Aorta (tissue), 1 donor: ENCODE measurements around a stretch of chr11.

- PRO-cap, result no peak
Measured at GRCh38 chr11:121575072-121575875, 123.2 kb downstream of the SORL1 start.

GRCh38 chr11:121595403-121596089 lies 143.4 kb downstream of the SORL1 start:
- PRO-cap, result no peak

DNA sequence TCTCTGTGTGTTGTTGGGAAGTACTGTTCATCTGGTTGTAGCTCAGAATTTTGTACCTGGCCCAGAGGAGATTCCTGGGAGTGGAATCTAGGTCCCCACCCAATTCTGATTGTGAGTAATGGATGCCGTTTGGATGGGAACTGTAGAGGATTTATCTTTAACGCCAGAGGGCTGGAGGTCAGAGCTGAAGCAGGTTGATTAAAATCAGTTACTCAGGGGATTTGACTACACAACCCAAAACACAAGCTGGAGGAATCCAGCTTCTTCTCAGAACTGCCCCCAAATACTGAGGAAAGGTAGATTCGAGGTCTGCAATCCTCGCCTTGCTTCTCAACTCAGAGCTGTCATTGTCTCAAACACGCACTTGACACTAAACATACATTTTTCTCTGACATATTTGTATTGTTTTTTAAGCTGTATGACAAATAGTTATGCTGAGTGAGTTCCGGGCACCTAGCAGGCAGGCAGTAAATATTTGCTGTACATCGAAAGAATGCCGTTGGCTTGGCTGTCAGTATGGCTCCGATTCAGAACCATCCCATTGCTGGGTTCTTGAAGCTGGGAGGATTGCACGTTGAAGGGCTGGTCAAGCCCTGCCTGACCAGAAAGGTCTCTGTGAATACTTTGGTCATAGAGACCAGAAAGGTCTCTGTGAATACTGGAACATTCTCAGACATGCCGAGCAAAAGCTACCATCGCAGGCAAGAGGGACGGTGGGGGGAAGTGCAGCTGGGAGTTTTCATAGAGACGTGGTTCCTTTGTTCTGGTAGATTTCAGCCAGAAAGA lies 202.6 kb downstream of the SORL1 start:
- PRO-cap, result no peak

- PRO-cap, result bidirectional peak, plus-strand start at chr11:121722762, minus-strand start at chr11:121722357; unidirectional peak, plus-strand start at chr11:121722997
Measured at GRCh38 chr11:121722280-121723325, 270.5 kb downstream of the SORL1 start.

DNA sequence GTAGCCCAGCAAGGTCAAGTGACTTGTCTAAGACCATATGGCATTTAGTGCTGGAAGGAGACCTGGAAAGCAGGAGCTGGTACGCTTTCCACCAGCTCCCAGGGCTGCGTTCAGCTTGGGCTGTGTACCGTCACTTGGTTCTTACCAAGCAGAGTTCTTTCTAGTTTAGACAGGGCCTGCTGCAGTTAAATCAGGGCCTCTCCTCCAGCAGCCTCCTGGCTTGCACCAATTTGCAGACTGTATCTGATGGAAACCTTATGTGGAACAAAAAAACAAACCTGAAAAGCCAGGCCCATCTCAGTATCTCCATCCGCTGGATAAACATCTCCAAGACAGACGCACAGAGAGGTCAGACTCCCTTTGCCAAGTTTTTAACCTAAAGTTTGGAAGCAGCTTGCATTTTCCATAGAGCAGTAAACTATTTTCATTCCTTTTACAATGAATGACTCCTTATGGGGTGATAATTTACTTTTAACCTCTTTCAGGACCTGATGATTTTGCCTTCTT lies 289.2 kb downstream of the SORL1 start:
- PRO-cap, result no peak

DNA sequence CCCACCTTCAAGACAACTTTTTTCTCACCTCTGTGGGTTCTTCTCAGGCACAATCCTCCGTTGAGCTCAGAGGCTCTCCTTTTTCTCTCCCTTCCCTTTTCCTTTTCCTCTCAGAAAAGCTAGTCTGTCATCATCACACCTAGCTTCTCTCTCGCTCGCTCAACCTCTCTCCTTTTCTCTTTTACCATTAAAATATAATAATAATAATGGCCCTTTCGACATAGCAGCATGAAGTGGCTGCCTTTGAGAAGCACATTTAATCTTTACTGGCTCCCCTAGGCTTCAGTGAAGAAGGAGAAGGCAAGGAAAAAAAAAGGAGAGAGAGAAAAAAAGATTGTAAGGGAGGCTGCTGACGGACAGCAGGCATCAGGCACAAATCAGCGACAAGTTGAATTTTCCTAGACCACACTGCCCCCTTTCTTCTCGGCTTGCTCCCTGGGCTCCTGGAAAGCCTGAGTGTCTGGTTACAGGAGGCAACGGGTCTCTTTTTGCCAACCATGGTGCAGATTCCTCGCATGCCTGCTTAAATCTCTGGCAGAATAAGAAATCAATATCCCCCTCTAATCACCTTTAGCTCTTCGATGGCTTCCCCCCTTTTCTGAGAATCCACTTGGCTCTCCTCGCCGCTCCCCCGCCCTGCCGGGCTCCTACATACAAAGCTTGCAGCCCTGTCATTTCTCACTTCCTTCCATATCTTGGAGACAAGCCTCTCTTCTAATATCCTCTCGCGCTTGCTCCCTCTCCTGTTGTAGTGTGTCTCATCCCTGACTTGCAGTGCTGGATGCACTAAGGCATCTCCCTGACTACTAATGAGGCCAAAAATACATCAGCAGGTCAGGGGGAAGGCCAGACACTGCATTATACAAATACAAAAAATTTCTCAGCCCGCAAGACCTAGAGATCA lies 14.3 kb downstream of the BLID start:
- PRO-cap, result bidirectional peak, plus-strand start at position 453 of the sequence, minus-strand start at position 379 of the sequence; unidirectional peak, minus-strand start at position 779 of the sequence

DNA sequence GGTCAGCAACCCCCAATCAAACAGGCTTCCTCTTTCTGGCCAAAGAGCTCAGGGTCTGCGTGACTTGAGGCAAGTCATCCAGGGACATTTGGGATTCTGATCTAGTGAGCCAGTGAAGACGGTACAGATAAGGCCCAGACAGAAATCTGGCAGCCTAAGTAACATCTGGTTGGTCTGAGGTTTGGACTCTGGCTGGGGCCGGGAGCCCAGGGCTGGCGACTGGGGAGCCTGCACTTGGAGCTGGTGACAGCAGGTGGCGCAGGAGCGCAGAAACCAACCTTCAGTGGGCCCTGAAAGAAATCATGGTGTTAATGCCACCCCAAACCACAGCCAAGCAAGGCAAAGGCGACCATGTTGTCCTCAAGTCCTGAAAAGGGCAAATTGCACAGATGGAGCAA lies 99.3 kb upstream of the BLID start:
- PRO-cap, result no peak

GRCh38 chr11:122365938-122366416 lies 250.0 kb upstream of the BLID start:
- PRO-cap, result no peak

GRCh38 chr11:122668337-122669172 lies 13.0 kb downstream of the UBASH3B start:
- PRO-cap, result no peak

GRCh38 chr11:122715907-122716354 lies 60.4 kb downstream of the UBASH3B start:
- PRO-cap, result no peak

DNA sequence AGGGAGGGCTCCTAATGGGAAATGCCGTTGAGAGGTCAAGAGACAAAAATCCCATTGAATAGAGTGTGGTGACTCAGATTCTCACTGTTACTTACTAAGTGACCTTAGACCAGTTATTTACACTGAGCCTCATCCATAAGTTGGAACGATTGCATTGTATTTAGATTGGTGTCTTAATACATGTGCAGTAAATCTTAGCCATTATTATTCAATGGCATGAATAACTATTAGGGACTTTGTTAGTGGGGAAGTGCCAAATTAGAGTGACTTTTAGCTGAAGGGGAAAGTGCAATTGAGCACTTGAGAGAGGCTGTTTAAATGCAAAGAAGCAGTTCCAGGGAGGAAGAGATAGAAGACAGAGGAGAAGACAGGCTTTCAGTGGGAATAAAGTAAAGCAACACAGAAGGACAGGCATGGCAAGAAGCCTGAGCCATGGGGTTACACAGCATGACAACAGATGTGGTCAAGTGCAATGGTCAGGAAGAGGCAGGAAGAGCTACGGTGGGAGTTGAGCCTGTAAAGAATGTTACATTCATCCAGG lies 82.6 kb downstream of the UBASH3B start:
- PRO-cap, result no peak

DNA sequence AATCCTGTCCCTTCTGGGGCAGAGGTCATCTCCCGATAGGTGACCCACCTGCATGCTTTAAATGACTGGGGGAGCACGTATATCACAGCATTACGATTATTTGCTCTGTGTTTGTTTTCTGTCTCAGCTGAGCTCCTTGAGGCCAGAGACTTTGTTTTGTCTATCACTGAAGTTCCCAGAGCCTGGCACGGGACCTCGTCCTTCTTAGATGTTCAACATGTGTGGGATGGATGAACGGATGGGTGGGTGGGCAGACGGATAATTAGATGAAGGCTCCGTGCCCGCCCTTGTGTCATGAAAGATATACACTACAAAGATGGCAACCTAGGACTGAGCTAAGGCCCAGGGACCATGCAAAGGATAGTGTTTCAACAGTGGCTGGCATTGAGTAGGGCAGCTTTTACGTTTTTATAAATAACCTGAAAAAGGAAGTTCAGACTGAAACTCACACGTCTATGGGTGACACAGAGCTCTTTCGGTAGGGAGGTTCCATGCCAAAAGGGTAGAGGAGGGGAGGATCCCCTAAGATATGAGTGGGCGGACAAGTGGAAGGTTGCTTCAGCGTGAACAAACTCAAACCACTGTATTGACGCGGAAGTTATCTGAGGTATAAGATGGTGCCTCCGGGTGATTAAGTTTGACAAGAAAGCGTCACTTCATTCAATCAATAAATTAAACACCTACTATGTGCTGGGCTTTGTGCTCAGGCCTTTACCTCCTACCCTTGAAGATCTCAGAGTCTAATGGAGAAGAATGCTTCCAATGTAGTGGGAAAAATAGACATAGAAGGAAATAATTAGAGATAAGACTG lies 90.5 kb downstream of the UBASH3B start:
- PRO-cap, result no peak

DNA sequence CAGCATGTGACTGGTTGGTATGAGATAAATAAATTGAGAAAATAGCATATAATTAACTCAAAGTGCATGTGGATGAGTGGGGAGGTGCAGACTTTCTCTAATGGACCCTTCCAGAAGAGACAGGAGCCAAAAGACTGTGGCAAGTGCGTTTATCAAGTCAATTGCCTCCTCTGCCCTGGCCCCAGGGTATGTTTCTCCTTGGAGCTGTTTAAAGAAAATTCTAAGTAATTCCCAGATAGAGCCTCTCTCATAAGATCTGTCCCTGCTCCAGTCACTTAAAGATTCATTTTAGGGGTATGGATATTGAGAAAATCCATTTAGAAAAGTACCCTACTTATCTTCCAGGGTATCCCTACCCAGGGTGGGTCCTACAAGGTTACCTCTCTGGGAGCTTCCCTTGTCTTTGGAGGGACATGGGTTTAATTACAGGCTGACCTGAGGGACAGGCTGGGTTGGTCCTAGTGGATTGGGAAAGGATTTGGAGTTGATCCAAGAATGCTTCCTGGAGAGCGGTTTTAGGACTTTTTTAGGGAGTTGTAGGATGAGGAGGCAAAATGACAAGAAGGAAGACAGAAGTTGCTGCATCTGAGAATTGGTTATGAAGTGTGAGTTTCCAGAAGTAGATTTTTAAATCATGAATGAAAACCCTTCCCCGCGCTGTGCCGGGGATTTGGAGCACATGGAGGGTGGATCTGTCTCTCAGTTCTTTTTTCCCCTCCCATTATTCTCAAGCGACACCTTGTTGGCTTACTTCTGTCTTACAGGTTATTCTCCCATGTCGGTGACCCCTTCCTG lies 61.8 kb upstream of the CRTAM start:
- PRO-cap, result no peak

GRCh38 chr11:123054131-123054878 lies 7.6 kb downstream of the HSPA8 start:
- PRO-cap, result no peak

GRCh38 chr11:123055107-123055849 lies 6.7 kb downstream of the HSPA8 start:
- PRO-cap, result no peak

DNA sequence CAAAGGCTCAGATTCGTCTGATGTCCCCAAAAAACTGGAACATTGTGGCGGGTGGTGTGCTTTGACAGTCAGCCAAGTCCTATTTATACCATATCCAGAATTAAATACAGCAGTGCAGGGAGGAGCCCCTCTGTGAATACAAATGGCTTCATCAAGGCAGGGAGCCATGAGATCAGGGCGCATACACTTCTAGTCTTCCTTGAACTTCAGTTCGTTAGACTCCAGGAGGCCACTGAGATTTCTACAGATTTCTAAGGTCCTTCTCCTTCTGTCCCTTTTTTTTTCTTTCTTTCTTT lies 41.4 kb upstream of the HSPA8 start:
- PRO-cap, result no peak

DNA sequence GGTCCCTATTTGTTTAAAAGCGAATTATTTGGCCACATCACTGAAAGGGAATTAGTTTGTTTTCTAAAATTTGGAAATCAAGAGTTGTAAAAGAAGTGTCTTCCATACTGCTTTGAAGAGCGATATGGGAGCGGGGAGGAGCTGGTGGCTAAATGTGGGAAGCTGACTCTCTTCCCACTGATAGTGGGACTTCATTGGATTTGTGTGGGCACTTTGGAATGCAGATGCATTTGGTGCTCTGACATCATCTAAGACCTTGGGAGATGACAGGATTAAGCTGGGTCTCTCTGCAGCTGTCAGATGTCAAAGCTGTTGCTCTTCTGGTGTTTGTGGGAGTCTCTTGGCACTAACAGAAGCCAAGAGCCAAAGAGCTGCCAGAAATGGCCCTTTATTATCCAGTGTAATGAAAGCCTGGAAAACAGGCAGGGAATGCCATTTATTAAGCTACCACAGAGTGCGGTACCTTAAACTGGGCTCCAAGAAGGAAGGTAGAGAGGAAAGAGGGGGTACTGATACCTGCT lies 20.5 kb downstream of the GRAMD1B start:
- PRO-cap, result no peak

- PRO-cap, result no peak
Measured at GRCh38 chr11:123489785-123490550, 59.9 kb downstream of the GRAMD1B start.

- PRO-cap, result no peak
Measured at GRCh38 chr11:123509316-123510254, 79.5 kb downstream of the GRAMD1B start.

DNA sequence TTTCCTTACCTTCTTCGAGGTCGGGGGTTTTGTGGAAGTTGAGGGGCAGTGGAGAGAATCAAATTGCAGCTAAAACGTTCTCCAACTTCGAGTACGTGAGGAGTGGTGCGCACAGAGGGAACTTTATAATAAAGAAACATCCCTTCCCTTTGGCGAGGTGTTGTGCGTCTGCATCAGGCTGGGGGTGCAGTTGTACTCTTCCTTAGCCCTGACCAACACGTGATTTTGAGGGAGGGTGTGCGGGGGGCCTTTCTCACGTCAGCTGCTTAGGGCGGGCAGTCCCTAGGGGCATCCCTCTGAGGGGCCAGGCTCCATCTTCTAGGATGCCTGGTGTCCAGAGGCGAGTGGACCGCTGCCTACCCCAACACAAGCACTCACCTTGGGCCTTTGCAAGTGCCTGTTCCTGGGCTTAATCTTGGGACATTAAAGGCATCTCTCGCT lies 96.3 kb downstream of the GRAMD1B start:
- PRO-cap, result no peak